Measurements from ENCODE around the genes ATR and PLS1.

- PRO-cap: bidirectional peak, plus-strand start at chr3:141402766, minus-strand start at chr3:141402718
- RAMPAGE, long total RNA: no peak
These were observed 34.4 kb downstream of the ZBTB38 start for GRCh38 chr3:141402448-141403385.

GRCh38 chr3:141406000-141406693 is 37.8 kb downstream of the ZBTB38 start:
- PRO-cap: no peak
- RAMPAGE, long total RNA: no peak

GRCh38 chr3:141407032-141407627 is 38.8 kb downstream of the ZBTB38 start:
- PRO-cap: unidirectional peak, minus-strand start at chr3:141407198
- RAMPAGE, long total RNA: no peak

DNA sequence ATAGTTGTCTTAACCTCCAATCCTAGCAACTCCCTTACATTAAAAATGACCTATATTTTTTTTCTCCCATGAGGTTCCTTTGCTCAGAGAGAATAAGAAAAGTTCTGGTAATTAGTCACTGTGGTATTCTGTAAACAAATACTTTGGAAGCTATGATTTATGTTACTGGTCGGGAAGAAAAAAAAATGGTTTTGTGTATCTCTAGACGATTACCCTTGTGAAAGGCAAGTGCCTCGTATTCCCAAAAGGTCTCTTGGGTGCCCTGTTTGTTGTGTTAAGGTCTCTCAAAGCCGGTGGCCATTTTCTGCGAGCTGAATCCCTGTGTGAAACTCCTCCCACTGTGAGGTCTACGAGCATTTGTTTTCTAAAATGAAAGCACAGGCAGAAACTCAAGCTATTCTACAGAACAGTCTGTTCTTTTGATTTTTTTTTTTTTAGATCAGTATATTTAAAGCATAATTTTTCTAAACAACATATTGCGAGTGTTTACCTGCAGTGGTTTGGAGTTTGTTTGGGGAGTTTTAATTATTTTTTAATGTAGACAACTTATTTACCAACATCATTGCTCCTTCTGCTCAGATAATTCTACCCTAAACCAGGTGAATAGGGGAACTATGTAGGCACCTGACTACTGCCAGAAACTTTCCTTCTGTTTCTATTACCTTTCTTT is 43.9 kb downstream of the ZBTB38 start:
- PRO-cap: bidirectional peak, plus-strand start at position 367 of the sequence, minus-strand start at position 276 of the sequence
- RAMPAGE, long total RNA: no peak

- PRO-cap: no peak
- RAMPAGE, long total RNA: no peak
These were observed 42.8 kb downstream of the RASA2 start for GRCh38 chr3:141529592-141530115.

DNA sequence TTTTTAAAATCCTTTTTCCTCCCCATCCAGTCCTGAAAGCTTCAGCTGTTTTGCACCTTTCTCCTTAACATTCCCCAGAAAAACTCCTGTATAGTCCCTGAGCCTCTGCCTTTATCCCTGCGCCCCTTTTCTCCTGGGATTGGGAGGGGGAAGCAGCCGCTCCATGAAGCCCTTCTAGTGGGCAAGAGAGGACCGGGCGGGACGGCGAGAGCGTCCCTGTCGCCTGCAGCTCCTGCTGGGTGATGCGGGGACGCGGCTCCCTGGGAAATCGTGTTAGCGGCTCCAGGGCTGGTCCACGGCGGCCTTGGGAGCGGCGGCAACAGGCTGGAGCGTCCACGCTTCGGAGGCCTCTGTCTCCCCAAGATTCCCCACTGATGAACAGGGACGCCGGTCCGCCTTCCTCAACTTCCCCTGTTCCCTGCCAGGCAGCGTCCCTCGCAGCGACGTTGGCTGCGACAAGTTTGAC is 78.4 kb upstream of the RNF7 start:
- PRO-cap: no peak
- RAMPAGE, long total RNA: no peak

GRCh38 chr3:141739194-141739725 is 1.2 kb downstream of the RNF7 start:
- PRO-cap: no peak
- RAMPAGE, long total RNA: no peak

DNA sequence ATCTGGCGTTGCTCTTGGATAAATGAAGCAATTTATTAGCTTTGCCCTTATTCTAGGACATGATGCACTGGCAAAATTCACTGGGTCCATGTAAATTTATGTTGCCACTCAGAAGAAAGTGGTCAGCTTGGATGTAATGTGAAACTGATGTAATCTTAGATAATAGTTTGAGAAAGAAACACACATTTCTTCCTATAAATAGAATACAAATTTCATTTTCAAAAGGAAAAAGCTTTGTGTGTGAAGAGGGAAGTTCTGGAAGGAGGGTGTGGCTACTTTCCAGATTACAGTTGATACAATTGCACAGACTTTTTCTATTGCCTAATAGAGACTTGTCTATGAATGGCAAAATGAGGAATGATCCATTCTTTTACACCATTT is 23.3 kb upstream of the ATP1B3 start:
- PRO-cap: bidirectional peak, plus-strand start at position 282 of the sequence, minus-strand start at position 146 of the sequence
- RAMPAGE, long total RNA: no peak

- PRO-cap: no peak
- RAMPAGE, long total RNA: no peak
These were observed 337 bp downstream of the ATP1B3 start for GRCh38 chr3:141876948-141877011.

GRCh38 chr3:141925284-141926343 is 49.2 kb downstream of the ATP1B3 start:
- PRO-cap: no peak
- RAMPAGE, long total RNA: no peak

- PRO-cap: no peak
- RAMPAGE, long total RNA: no peak
These were observed 64.7 kb downstream of the ATP1B3 start for GRCh38 chr3:141941032-141941577.

DNA sequence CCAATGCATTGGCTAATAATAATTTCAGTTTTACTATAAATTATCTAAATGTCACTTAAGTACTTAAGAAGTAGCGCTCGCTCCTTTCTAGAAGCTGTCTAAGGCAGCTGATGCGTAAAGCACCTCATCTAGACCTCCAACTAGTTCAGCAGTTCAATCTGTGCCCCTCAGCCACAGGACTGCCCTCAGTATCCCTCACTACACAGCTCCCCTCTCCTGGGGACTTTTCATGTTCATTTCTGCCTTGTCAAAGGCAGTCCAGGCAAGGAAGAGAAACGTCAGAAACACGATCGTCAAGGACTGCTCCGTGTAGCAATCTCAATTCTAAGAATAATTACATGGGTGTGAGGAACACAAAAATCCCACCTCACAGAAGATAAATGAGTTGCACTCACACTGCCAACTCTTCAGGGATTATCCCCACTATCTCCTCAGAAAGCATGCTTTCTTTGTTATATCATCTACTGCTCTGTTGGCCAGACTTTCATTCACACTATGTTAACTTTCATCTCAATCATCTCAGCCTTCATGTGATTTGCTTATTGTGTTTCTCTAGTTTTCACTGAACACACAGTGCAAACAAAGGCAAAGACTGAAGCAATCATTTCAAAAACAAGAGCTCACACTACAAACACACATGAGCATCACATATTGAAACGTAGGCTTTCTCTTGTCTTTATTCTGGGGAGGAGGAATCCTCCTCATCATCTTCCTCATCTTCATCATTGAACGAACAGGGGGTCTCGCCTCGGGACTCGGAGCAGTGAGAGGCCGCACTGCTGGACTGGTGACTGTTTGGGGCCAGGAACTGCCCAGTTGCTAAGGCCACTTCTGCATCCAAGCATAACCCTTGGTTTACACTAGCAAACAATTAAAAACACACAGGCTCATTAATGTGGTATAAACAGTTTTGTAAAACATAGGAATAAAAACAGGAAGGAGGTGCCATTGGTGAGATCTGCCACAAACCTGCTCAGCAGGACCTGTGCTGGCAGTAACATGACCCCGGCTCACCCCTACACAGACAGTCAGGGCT is 75.7 kb downstream of the ATP1B3 start:
- PRO-cap: no peak
- RAMPAGE, long total RNA: no peak

- PRO-cap: no peak
- RAMPAGE, long total RNA: no peak
These were observed 83.9 kb downstream of the ATP1B3 start for GRCh38 chr3:141960360-141960652.

DNA sequence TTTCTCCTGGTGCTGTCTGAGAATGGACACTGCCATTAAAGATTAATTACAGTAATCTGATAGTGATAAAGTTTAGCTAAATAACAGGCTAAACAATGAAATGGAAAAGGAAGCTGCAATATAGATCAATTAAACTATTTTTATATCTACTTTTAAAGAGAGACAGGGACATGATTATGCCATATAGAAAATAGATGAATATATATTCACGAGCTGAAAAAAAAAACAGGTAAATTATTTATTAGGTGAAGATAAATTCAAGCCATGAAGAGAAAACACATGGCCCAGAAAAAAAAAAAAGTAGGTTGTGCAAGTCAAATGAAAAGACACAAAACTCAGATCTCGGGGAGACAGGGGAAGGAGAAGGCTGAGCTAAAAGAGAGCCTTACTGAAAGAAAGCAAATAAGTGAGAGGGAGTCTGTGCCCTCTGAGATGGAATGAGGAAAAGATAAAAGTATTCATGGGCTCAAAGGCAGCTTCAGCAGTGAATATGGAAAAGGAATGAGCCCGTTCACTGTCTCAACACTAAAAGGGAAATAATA is 1.4 kb downstream of the TFDP2 start:
- PRO-cap: unidirectional peak, plus-strand start at position 358 of the sequence
- RAMPAGE, long total RNA: no peak

- PRO-cap: no peak
- RAMPAGE, long total RNA: no peak
These were observed 55.8 kb downstream of the XRN1 start for GRCh38 chr3:142391970-142392502.

GRCh38 chr3:142530449-142531086 is 48.0 kb downstream of the ATR start:
- PRO-cap: no peak
- RAMPAGE, long total RNA: no peak

DNA sequence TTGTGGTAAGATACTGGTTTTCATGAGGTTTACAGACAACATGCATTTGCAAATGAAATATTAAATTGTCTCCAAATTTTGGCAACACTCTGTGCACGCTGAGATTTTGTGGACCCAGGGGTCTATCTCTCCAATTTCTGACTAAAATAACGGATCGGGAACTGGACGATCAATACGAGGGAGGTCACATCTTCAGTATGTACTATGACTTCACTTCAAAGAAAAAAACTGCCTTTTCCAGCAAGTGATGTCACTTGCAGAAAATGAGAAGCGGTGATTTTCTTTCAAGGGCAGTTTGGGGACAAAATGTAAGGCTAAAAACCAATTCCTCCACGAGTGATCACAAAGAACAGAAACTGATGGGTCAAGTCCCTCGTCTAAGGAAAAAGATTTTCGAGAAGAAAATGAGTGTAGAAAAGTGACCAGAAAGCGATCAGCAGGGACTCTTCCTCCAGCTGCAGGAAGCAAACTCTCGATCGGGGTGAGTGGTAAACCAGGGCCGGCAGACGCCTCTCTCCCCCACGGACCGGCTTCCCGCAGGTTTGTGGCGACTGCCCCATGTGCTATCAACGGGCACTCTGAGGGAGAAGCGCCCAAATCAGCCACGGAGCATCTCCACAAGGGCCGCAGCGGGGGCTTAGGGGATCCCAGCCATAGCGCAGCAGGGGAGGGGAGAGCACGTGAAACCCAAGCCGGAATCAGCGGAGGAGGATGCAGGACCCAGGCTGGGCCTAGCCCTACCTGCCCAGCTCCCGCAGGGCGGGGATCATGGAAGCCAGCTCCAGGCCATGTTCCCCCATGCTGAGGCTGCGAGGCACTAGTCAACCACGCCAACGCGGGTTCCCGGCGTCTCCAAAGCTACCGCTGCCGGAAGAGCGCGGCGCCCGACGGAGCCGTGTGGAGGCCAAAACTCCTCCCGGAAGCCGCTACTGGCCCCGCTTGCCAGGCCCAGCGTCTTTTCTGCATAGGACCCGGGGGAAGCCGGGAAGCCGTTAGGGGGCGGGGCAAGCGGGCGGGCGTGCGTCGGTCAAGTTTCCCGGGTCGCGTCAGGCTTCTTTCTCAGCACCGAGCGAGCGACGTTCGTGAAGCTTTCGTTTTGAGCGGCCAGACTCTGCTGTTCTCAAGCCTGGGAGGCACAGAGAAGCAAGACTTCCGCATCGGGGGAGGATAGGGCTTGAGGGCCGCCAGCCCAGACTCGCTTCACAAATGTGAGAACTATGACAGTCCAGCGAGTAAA is at the start of gene ATR:
TSS of gene ATR (minus strand) at position 829 of the 1,237 bp plus-strand sequence.
- PRO-cap: bidirectional peak, plus-strand start at position 1,023 of the sequence, minus-strand start at position 931 of the sequence
- RAMPAGE, long total RNA: no peak

GRCh38 chr3:142595457-142596564 is at the start of gene PLS1:
PLS1 (plus strand) TSS chr3:142596393.
- PRO-cap: bidirectional peak, plus-strand start at chr3:142596414, minus-strand start at chr3:142596284
- RAMPAGE, long total RNA: no peak

DNA sequence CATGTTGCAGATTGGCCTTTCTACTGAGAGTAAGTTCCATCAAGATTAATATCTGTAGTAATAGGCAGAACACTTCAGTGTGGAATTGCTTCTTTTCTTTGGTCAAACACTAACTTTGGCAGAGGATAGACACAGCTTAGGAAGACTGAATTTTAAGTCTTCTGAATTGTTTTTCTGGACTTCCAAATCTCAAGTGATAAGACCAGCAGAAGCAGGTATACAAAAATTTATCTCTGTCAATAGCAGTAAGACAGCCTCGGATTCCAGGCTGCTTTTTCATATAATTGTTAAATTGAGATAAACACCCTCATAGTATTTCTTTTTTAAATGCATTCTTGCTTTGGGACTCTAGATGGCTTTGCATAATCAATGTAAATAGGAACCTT is 27.1 kb downstream of the PLS1 start:
- PRO-cap: no peak
- RAMPAGE, long total RNA: no peak

DNA sequence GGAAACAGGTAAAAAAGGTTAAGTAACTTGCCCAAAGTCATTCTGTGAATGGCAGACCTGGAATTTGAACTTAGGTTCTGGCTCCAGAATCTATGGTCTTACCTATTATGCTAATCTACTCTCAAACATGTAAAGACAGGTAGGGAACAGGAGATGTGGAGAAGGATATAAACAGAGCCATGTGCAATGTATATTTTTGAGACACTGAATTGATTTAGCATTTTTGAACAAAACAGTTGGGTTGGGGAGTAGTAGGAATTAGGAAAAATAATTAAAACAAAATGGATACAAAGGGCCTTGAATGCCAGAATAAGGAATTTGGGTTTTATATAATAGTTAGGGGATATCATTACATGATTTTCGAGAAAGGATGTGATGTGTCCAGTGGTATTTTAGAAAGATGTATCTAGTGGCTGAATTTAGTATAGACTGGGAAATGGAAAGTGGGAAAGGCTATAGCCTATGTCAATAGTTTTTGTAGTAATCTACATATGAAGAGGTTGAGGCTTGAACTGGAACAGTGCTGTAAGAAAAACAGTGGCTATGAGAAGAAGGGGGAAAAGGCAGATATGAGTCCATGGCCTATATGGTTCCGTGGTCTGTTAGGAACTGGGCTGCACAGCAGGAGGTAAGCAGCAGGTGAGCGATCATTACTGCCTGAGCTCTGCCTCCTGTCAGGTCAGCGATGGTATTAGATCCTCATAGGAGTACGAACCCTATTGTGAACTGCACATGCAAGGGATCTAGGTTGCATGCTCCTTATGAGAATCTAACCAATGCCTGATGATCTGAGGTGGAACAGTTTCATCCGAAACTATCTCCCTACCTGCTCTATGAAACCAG is 15.7 kb downstream of the TRPC1 start:
- PRO-cap: no peak
- RAMPAGE, long total RNA: no peak